Mesenchymal stem cell of Wharton's jelly (primary cell): Measurements from ENCODE around the gene ARHGAP28.

- CAGE, long polyA plus RNA = no peak
Observed at GRCh38 chr18:3151866-3152443, 67.8 kb downstream of the MYOM1 start.

DNA sequence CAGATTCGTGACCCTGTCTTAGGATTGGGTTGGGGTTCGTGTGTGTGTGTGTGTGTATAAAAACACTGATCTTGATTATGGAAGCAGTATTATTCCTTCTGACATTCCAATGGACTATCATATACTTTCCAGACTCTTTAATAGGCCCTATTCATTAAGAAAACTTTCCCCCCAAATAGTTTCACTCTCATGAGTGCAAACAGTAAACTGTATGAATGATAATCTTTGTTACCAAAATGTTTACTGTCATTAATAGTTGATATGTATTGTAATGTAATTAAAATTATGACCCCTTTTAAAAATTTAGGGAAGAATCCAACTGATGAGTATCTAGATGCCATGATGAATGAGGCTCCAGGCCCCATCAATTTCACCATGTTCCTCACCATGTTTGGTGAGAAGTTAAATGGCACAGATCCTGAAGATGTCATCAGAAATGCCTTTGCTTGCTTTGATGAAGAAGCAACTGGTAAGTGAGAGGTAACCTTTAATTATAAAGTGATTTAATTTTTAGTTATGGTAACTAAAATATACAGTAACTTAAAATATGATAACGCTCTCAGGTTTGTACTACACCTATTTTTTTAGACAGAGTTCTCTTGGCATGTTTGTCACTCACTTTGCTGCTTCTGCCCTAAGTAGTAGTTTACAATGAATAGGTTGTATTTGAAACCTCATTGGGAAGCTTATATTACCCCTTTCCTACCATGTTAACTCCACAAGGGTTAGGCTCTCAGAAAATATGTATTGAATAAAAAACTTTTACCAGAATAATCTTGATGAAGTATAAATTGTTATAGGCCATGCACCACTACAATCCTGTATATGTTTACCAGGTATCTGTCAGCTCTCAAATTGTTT is 6.2 kb downstream of the MYL12A start:
- CAGE, long polyA plus RNA = no peak

GRCh38 chr18:3282623-3283412 is 20.9 kb downstream of the MYL12B start:
- CAGE, long polyA plus RNA = no peak

GRCh38 chr18:3448601-3449157 is 1.3 kb upstream of the TGIF1 start:
- CAGE, long polyA plus RNA = no peak

- CAGE, long polyA plus RNA = no peak
Observed at GRCh38 chr18:3452970-3453294, 3.0 kb downstream of the TGIF1 start.

- CAGE, long polyA plus RNA = no peak
Observed at GRCh38 chr18:3453295-3454401, 3.7 kb downstream of the TGIF1 start.

GRCh38 chr18:3541715-3542236 is 91.8 kb downstream of the TGIF1 start:
- CAGE, long polyA plus RNA = no peak

GRCh38 chr18:3666990-3667505 is 217.1 kb downstream of the TGIF1 start:
- CAGE, long polyA plus RNA = no peak

DNA sequence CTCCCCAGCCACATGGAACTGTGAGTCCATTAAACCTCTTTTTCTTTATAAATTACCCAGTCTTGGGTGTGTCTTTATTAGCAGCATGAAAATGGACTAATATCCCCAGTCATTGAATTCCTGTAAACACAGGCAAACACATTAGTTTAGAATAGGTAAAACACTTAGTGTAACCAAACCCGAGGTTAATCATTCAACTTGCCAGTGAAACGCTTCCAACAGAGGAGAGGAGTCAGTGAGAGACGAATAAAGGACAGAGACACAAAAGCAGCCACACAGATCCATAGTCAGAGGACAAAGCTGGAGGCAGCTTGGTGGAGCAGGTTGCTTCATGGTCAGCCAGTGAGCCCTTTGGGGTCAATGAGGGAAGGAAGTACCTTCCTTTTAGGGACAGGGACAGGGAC is 348.1 kb downstream of the TGIF1 start:
- CAGE, long polyA plus RNA = no peak

DNA sequence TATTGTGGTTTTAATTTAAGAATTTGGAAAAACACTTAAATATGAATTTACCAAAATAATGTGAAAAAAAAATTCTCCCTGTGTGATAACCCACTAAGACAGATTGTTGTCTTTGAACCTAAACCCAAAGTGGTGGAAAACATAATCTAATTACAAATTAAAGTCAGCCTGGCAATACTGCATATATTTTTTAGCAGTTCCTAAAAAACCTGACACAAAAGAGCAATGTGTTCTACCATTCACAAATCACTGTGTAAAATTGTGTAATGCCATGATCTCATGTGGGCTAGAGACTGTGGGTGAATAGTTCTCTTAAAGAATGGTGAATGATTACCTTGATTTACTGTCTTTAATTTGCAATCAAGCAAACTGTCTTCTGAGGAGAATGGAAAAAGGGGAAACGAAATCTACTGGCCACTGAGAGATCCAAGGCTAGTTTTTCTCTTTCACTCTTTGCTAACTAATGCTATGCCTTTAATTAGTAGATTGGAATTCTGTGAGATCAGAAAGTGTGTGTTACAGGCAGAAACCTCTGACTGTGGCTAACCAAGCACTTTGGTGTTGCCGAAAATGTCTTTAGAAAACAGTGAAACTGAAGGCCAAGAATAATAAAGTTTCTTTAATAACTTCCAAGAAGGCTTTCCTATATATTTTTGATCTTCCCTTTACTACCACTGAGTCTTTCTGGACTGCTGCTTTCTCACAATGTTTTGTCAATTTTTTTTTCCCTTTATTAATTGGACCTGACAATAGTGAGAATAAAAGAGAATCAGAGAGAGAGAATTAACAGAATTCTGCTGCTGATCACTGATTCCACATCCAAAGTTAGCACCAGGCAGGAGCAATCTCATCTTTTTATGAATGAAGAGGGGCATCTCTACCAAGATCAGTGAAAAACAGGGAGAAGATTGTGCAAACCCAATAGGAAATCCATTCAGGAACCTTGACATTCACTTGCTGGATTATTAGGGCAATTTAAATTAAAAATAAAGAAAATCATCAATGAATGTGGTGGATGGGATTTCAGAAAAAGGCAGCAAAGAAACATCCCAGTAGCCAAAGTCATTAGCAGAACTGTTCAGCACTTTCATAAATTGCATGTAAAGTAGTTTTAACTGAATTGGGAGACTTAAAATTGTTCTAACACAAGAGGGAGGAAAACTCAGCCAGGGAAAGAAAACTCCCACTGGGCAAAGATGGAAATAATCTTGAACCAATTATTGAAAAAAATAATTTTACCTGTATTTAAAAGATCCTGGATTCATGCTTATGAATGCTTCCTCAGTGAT is 422.9 kb downstream of the TGIF1 start:
- CAGE, long polyA plus RNA = no peak

DNA sequence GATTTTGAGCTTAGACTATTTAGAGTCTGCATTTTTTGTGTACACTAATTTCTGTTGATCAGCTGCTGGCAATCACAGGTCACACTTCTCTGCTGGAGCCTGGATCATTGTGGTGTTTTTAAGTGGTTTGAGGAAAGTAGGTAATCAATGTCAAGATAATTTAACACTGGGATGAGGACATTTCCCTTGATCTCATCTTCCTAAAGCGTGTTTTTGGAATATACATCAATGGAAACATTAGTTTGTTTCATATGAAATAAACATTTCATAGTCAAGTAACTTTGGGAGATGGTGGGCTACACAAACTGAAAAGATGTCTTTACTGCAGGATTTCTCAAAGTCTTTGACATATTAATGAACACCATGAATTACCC is 145.1 kb upstream of the DLGAP1 start:
- CAGE, long polyA plus RNA = no peak

DNA sequence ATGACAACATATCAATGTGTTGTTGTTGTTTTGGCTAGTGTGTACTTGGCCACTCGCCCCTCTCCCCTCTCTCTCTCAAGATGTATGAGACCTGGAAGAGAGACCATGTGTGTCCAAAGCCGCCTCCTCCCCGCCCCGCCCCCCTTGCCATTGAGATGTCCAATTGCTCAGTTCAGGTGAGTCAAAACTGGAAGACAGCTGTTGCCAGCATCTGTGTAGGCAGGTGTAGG is 1.2 kb downstream of the ZBTB14 start:
- CAGE, long polyA plus RNA = no peak

GRCh38 chr18:5396135-5396368 is 100.5 kb upstream of the ZBTB14 start:
- CAGE, long polyA plus RNA = no peak

DNA sequence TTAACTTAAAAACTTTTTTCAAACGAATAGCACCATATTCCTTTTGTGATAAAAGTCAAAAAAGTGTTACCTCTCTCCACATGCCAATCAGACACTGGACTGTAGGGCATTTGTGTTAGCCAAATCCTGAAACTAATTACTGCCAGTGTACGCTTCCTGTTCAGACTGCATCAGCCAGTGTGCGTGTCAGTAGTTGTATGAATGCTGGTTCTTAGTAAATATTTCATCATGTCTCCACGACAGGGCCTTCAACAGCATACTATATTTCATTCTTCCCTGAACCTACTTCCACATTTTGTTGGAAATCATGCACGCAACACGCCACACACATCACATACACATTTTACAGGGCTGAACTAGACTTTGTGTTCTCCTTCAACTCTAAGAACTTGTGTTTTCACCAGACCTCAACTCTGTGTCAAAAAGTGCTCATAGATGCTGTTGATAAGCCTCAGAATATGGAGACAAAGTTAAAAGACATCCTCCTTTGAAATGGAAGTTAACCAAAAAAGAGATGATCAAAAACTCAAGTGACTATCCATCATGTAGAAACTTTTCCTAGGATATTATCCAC is 77.5 kb downstream of the EPB41L3 start:
- CAGE, long polyA plus RNA = no peak

DNA sequence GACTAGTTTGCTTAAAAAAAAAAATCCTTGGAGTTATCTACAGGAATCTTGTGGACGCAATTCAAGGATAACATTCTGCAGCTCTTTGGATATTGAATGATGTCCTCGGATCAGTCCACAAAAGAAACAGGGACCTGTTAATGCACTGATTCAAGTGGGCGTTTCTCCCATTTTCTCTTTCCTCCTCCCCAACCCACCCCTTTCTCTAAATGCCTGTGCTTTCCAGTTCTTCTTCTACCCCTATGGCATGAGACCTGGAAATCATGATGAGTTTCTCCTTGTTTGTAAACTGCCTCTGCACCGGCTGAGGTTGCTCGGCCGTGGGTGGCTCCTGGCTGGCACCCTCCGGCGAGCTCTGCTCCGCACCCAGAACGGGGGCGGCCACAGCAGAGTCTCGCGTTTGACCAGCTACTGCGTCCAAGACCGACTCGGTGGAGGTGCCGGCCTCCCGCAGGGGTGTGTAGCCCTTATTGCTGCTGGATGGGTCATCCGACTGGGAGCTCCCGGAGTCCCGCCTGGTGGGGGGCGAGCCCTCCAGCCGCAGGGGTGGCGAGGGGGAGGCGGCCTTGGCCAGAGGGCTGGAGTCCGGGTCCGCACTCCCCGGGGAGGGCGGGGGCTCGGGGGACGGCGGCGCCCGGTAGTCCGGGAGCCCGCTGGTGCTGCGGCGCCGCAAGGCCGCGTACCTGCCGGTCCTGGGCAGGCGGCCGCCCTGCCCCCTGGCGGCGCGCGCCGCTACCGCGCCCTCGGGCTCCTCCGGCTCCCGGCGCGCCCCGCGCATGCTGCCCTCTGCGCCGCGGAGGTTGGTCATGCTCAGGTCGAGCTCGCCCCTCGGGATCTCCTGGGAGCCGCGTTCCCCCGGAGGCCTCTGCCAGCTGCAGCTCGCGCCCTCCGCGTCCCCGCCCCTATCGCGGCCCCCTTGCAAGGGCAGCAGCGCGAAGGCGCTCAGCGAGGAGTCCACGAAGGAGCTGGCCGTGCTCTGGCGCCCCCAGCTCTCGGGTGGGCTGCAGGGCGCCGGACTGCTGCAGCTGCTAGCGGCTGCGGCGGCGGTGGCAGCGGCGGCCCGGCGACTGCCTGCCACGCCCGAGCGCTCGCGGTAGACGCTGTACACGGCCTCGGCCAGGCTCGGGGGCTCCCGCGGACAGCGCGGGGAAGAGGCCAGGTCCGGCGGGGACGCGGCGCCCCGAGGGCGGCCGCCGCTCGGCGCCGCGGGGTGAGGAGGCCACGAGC is 4.9 kb downstream of the TMEM200C start:
- CAGE, long polyA plus RNA = no peak

DNA sequence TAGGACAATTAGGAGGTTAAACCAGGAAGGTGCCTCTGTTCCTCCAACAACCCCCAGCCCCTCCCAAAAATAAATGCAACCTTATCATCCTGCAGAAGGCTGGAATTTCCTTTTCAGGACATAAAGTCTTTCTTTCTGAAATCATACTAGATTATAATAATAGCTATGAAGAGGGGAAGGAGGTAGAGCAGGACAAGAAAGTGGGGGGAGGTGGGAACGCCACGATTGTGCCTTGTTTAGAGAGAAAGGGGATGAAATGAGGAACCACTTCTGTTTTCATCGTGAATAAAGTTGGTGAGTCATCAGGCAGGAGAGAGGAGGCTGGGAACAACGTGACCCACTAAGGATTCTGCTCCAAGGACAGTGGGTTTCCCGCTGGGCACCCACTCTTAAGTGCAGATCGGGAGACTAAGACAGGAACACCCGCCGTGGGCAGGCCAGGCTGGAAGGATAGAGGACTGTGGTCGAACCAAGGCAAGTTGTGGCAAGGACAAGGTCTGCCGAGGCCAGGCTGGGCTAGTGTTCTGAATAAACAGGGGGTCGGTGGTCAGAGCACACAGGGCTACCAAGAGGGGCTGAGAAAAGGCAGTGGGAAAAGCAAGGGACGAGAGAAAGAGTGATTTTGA is 158.2 kb downstream of the L3MBTL4 start:
- CAGE, long polyA plus RNA = no peak

GRCh38 chr18:6478641-6478866 is 63.8 kb upstream of the L3MBTL4 start:
- CAGE, long polyA plus RNA = no peak

- CAGE, long polyA plus RNA = no peak
Observed at GRCh38 chr18:6728987-6729170, 637 bp upstream of the ARHGAP28 start.

GRCh38 chr18:6729171-6730344 is at the start of gene ARHGAP28:
Gene ARHGAP28 (plus strand): TSS chr18:6729716.
- CAGE, long polyA plus RNA = no peak

- CAGE, long polyA plus RNA = no peak
Observed at GRCh38 chr18:7037817-7038940, 79.4 kb downstream of the LAMA1 start.